Measurements from ENCODE around the genes MAP3K3, CSH1 and SCN4A.

GRCh38 chr17:62806387-62807158 lies 1.5 kb downstream of the MARCHF10 start:
- PRO-cap, result no peak

DNA sequence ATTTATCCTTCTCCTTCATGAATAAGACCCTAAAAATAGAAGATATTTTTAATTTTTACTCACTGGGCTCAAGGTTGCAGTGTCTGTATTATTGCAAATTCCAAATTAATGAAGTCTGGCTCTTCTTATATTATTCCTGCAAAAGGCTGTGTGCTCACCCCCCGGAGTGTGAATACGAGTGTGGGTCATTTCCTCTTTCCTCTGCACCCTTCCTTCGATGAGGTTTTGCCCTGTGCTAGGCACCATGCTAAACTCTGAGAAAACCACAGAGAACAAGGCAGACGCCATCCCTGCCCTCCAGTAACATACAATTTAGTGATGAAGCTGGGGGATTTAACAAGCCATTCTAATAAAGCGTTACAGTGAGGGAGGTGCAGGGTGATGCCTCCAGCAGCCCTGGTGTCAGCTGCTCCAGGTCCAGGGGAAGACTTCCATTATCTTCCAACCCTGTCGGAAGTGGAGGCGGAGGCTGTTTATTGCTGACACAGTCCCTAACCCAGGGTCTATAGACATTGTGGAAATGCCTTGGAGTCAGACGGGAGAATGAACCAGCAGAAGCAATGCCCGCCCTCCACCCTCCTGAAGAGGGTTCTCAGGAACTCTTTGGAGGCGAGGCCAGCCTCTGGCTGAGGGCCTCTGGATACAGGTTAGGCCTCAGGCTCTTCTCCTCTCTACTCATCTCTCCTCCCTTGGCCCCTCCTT lies 2.2 kb upstream of the ACE start:
- PRO-cap, result no peak

DNA sequence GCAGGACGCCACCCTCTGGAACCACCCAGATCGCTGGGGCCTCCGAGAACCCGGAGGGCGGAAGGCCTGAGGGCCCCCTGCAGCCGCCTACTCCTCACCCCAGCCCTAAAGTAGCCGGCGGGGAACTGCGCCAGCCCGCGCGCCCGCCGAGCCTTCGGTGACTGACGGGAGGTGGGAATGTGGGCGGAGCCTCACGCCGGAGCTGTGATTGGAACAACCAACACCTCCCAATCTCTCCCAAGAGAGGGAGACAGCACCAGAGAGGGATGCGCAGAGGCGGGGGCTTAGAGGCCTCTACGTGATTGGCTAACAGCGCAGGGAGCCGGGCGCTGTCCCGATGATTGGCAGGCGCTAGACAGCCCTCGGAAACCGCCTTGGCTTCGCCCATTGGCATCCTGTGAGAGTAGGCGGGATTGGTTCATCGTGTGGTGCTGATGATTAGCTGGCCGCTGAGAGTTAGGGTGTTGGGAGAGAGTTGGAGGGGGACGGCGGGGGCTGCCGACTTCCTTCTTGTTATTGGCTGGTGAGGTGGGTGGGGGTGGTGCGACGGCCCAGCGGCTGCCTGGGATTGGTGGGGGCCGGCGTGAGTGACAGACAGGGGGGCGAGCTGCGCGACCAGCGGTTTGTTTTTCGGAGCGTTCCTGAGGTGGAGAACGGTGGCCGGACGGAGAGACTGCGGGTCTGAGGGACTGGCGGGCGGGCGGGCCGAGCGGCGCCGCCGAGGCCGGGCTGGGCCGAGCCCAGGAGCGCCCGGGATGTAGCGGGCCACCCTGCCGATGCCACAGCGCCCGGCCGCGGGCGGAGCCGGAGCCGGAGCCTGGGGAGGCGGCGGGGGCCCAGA lies at the start of gene MAP3K3:
TSS of gene MAP3K3 (plus strand) at position 626 of the 841 bp plus-strand sequence.
- PRO-cap, result bidirectional peak, plus-strand start at position 635 of the sequence, minus-strand start at position 163 of the sequence

DNA sequence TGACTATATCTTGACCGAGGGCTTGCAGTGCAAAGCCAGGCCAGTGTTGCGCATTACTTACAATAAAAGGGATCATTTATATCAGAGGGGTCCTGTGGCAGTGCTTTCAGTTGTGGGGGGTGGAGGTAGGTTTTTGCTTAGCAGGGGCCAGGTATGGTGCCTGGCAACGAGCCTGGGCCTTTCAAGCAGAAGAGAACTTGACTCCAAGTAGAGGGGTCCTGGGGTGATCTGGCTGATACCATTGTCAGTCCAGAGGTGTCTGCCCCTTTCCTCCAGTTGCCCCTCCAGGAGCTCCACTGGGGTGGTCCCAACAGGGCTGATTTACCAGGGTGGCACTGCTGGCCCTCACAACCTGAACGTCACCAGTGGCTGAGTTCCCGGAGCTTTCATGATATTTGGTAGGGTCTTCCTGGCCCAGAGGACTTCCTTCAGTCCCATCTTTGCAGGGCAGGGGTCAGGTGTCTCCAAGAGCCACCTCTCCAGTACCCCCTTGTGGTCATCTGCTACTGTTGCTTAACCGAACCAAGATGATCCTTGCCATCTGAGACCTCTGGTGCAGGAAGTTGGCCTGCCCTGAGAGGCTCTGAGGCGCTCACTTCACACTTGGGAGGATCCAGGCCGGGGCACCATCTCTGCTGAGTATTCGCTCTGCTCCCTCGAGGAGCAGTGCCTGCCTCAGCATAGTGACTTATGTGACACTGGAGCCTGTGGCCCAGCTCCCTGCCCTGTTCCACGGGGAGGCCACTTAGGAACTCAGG lies 3.5 kb downstream of the LIMD2 start:
- PRO-cap, result no peak

DNA sequence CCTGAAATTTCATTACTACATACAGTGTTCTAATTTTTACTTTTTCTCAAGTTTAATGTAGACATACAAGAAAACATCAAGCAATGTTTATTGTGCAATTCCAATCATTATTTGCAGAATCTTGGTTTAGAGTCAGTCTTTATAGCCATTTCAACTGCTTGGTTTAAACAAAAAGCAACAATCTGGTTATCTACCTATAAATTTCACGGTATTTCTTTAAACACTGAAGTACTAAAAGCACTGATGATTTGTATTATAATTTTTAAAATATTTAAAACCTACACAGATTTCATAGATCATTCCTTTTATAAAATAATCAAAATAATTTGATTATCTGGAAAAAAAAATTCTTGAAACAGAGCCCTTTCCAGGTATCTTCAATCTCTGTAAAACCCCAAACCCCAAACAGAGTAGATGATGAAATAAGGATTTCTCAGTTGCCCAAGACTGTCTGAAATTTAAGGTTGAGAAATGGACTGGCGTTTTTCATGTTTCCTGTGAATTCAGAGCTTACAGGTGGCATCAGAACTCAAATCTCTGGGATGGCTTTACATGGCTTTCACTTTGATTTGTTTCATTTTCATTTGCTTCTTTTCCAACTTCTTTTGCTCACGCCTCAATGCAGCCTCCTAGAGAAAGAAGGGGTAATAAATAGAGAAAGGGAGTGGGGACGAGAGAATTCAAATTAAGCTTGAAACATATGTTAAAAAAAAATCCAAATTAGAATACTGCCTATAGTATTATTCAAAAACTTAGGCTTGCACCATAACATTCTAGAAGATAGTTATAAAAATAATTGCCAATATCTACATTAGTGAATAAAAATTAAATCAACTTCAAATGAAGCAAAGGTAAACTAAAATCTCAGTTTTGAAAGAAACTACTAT lies 5.0 kb upstream of the STRADA start:
- PRO-cap, result no peak

- PRO-cap, result no peak
Observed at GRCh38 chr17:63748153-63748384, 6.5 kb upstream of the STRADA start.

GRCh38 chr17:63752150-63752608 lies 10.6 kb upstream of the STRADA start:
- PRO-cap, result no peak

DNA sequence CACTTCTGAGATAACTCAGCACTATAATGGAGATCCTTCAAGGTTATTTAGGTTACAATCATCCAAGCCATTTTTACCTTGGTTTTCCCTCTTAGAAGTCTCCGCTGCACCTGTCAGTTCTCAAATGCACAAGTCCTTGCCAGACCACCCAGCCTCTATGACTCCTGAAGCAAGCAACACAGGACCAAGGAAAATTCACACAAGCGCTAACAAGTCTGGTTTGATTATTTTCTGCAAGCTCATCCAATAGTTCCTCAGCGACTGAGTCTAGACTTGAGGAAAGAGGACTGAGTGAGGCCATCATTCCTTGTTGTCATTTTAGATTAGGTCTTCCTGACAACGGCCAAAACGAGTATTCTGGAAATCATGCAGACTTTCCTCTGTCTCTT lies 703 bp downstream of the CCDC47 start:
- PRO-cap, result no peak

DNA sequence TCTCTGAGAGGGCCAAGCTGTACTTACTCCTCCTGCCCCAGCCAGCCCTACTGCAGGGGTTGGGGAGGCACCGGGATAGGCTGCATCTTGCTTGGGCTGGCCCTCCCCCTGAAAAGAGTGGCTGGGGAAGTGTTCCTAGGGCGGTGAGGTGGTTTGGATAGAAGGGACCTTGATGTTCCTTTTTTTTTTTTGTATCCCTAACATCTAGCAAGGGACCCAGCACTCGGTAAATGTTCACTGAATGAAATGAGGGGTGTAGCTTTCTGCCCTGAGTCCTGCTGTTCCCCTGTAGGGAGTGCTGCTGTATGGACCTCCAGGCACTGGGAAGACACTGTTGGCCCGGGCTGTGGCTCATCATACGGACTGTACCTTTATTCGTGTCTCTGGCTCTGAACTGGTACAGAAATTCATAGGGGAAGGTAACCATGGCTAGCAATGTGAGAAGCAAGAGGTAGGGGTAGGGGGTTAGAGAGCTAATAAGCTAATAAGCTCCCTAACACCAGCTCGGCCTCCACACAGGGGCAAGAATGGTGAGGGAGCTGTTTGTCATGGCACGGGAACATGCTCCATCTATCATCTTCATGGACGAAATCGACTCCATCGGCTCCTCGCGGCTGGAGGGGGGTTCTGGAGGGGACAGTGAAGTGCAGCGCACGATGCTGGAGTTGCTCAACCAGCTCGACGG lies 3.2 kb upstream of the FTSJ3 start:
- PRO-cap, result no peak

- PRO-cap, result no peak
Observed at GRCh38 chr17:63896348-63896869, at the start of gene CSH1. Gene CSH1 (minus strand): TSS chr17:63896574.

DNA sequence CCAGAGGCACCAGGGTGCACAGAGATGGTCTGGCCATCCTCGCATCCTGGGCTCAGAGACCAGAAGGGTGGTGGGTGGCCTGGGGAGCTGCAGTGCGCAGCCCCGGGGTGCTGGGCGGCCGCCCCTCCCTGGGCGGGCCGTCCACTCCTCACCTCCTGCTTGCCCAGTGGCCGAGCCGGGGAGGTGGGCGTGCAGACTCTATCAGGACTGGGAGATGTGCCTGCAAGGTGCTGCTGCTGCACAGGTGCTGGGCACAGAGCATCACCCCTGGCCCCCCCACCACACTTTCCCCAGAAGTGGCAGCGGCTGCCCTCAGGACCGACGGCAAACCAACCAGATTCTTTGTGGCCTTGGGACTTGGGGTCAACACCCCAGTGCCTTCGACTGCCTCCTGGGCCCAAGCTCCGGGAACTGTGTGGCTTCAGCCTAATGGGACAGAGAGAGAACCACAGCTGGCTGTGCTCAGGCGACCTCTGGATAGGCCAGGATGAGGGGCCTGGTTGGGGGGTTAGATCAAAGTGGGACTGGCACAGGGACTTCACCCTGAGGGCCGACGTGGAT lies at the start of gene SCN4A:
TSS of gene SCN4A (minus strand) at position 114 of the 561 bp plus-strand sequence.
- PRO-cap, result no peak

GRCh38 chr17:63988985-63989978 lies 8.9 kb upstream of the PRR29 start:
- PRO-cap, result no peak

GRCh38 chr17:64001762-64002896 lies 4.0 kb downstream of the PRR29 start:
- PRO-cap, result no peak

DNA sequence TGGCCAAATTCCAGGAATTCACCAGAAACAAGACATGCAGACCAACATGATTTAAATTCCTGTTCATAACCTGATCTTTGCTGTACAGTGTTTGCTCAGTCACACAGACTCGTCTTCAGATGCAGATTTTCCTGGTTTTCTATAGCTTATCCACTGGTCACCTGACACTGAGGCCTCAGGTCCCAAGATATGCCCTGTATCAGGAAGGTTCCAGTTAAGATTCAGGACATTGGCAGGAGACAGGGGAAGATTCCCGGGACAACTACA lies 47.4 kb downstream of the ERN1 start:
- PRO-cap, result no peak

GRCh38 chr17:64087346-64088421 lies 42.3 kb downstream of the ERN1 start:
- PRO-cap, result no peak

DNA sequence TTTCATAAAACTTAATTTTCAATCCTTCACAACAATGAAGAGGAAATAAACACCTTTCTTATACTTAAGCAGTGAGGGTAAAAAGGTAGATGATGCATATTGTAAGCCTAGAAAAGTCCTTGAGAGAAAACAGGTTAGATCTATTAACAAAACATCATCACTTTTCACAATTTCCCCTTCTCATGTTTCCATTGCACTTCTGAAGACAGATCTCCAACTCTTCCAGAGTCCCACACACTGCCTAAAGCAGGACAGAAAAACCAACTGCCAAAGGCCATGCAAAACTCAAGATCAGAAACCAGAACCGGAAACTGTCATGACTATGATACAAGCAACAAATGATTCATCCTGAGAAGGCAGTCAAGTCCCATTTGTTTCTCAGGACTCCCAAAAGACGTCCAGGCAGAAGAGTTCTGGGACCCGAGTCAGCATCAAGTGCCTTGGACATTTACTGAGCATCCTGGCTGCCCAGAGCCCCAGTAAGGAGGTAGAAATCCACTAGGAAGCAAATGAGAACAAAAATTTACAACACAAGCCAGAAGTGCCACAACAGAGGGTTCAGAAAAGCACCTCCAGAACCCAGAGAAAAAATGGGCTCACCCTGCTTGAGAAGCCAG lies 38.9 kb downstream of the ERN1 start:
- PRO-cap, result no peak

GRCh38 chr17:64147910-64149022 lies 18.3 kb upstream of the ERN1 start:
- PRO-cap, result no peak

DNA sequence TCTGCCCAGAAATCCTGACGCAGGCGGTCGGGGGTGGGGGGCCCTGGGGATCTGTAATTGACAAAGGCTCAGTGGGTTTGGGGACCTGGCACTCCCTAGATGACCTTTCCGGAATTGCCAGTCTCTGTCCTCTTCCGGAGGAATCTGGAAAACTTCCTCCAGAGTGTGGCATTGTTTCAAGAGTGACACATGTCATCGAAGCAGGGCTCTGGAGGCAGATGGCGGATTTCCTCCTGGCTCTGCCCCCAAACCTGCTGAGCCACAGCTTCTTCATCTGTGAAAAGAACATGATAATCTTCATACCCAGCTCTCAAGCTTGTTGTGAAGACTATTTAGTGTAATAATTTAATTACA lies 19.6 kb upstream of the TEX2 start:
- PRO-cap, result no peak

- PRO-cap, result no peak
Observed at GRCh38 chr17:64323030-64323229, 59.9 kb upstream of the TEX2 start.

DNA sequence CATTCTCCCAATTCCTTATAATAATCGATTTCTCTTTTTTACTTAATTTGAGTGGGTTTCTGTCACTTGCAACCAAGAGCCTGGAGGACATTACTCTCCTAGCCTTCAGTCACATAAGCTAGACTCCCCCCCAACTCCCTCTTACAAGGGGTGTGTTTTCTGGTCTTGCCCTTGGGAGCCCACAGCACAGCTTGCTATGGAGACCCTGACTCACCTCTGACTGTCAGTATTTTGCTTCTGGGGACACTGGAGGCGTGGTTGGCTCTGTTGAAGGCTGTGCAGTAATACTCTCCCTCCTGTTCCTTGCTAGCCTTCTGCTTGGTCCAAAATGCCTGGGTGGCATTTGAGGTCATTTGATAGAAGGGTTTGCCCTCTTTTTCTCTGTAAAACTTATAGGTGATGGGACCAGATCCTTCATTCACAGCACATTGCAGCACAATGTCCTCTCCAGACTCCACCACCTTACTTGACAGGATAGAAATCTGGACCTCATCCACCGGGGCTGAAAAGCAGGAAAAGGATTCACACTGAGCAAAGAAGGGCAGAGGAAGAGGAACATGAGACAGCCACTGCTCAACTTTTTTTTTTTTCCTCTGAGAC lies 34.7 kb downstream of the PECAM1 start:
- PRO-cap, result no peak